SK-MEL-5 (cell line): ENCODE measurements around the genes RABGGTB and ASB17.

RAMPAGE:
- cytosol, long total RNA = no peak
- long total RNA = no peak
- nucleus, long total RNA = no peak
These were observed 14.2 kb downstream of the SRSF11 start for GRCh38 chr1:70235463-70235752.

RAMPAGE:
- cytosol, long total RNA = no peak
- long total RNA = no peak
- nucleus, long total RNA = no peak
These were observed 1.4 kb upstream of the NEGR1 start for GRCh38 chr1:72283551-72284361.

DNA sequence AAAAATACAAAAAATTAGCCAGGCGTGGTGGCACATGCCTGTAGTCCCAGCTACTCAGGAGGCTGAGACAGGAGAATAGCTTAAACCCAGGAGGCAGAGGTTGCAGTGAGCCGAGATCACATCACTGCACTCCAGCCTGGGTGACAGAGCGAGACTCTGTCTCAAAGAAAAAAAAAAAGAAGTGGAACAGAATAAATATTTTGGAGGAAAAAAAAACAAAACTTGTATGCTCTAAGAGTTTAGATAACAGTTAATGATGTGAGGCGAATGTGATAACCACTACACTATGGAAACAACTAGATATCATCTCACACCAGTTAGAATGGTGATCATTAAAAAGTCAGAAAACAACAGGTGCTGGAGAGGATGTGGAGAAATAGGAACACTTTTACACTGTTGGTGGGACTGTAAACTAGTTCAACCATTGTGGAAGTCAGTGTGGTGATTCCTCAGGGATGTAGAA, 391.3 kb downstream of the LRRIQ3 start:
RAMPAGE:
- cytosol, long total RNA = no peak
- long total RNA = no peak
- nucleus, long total RNA = no peak

DNA sequence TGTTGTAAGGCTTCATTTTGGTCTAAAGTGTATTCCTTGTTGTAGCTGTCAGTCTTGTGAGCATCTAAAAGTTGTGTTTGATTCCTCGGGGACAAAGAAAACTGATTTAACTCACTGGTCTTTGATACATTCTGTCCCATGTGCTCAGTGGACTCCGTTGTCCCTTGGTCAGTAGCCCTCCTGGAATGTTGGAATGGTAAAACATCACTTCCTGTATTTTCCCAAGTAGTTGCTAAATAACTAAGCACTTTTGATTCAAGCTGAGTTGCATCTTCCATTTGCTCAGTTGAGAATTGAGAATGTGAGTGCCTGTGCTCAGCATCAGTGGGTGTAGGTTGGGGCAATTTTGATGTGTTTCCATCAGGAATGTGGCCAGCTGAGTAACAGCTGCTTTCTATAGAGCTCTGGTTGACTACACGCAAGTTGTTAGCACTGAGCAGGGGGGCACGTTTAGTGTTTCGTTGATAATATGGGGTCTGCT, 41.6 kb downstream of the LRRC53 start:
RAMPAGE:
- cytosol, long total RNA = no peak
- long total RNA = no peak
- nucleus, long total RNA = no peak

RAMPAGE:
- cytosol, long total RNA = no peak
- long total RNA = no peak
- nucleus, long total RNA = no peak
These were observed 59.3 kb upstream of the LRRC53 start for GRCh38 chr1:74571598-74572305.

DNA sequence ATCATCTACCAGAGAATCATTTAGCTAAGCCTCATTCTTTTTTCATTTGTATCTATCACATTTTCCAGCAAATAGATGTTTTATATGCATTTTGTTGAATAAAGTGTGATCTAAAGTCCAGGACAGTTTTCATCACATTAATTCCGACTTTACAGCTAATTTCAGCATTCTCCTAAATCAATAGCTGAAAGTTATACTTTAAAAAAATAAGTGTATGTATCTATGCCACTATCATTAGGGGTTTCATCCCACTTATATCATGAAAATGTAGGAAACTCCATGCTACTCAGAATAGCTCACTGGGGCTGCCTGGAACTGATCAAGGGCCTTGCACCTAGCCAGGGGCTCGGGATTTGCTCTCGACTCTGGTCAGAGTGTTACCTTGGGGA, 54.4 kb downstream of the ERICH3 start:
RAMPAGE:
- cytosol, long total RNA = no peak
- long total RNA = no peak
- nucleus, long total RNA = no peak

DNA sequence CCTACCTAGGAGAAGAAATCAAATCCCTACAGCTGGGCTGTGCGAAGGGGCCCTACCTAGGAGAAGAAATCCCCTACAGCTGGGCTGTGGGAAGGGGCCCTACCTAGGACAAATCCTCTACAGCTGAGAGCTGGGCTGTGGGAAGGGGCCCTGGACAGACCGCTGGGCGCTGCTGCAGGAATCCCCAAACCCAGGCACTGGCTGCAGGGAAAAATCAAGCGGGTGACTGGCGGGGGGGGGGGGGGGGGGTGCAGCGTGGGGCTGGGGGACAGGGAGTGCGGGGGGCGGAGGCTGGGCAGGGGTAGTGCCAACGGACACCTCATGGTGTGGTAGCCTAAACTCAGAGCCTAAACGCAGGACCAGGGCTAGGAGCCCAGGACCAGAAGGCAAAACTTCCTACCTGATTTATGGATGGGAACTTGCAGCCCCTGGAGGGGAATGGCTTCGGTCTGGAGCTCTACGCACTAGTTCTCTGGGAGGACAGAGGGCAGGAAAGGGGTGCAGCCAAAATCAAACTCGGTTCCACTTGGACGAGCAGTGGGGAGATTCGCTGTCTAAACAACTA, 401 bp downstream of the CRYZ start:
RAMPAGE:
- cytosol, long total RNA = no peak
- long total RNA = no peak
- nucleus, long total RNA = no peak

DNA sequence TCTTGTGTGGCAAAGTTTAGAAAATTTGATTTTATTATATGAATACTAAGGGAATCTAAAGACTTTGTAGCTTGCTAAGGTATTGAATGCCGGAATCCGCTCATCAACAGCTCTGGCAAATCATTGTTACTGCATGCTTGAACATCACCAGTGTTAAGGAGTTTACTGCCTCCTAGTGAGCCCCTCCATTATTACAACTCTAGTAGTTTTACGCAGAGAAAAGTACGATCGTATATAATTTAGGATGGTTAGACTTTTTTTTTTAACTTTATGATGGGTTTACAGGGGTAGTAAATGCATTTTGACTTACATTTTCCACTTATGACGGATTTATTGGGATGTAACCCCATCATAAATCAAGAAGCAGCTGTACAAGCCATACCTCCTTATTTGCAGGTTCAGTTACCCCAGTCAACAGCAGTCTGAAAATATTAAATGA, 789 bp downstream of the TYW3 start:
RAMPAGE:
- cytosol, long total RNA = no peak
- long total RNA = no peak
- nucleus, long total RNA = no peak

DNA sequence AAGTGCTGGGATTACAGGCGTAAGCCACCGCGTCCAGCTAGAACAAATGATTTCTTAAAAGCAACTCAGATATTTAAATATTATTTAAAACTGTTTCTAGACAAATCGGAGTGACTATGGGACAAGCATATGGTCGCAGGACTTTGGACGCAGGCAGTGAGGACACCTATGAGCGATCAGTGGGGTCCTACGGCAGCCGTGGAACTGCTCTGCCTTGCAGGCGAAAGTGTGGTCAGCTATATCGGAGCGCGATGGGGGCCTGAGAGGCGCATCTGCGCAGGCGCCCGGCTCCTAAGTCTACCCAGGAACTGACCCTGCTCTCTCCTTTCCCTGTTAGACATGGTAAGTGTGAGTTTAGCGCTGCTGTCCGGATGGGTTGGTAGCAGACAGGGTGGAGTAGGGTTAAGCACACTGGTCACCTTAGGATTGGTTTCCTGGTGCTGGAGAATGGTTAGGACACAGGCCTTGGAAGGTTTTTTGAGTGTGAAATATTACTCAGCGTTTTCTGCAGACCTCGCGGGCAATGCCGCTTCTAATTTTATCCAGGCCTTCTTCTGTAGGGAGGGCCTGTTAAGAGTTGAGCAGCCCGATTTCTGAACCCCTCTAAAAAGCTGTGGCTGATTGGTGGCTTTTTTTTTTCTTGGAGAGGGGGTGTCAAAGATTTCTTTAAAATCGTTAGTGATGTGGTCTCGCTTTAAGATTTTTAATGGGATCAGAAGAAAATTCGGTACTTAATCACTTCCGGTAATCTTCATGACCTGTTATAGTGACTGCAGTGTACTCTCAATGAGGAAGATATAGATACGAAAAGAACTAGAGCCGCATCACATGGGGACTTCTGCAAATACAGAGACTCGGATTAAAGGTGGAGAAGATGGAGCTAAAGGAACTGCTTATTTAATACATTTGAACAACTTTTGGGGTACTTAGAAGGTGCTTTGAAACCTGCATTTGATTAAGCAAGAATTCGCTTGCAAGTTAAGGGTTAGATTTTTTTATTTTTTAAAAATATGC, at the start of gene RABGGTB:
Gene RABGGTB (plus strand): TSS at position 324 of the 1,014 bp plus-strand sequence.
RAMPAGE:
- cytosol, long total RNA = start-site peak on the plus strand centred at position 324 of the sequence, 5 bp wide, 437 and 266 reads in 2 replicates
- long total RNA = start-site peak on the plus strand centred at position 331 of the sequence, 23 bp wide, 366 and 236 reads in 2 replicates
- nucleus, long total RNA = start-site peak on the plus strand centred at position 576 of the sequence, 512 bp wide, 4,074 and 552 reads in 2 replicates

DNA sequence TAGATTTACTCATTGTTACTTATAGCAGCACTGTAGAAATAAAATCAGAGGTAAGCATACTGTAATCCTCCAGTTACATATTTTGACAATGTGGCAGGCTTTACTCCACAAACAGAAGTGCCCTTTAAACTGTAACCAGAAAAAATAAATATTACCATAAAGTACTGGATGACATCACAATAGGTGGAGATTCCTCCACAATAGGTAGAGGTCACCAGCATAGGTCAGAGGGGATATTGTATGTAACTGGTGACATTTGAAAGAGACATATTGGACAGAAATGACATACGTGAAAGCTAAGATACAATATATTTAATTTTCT, at the start of gene ASB17:
Gene ASB17 (minus strand): TSS at position 126 of the 322 bp plus-strand sequence.
RAMPAGE:
- cytosol, long total RNA = no peak
- long total RNA = no peak
- nucleus, long total RNA = no peak

GRCh38 chr1:76153976-76154518, 79.5 kb downstream of the ST6GALNAC3 start:
RAMPAGE:
- cytosol, long total RNA = no peak
- long total RNA = no peak
- nucleus, long total RNA = no peak

GRCh38 chr1:76154519-76154874, 80.0 kb downstream of the ST6GALNAC3 start:
RAMPAGE:
- cytosol, long total RNA = no peak
- long total RNA = no peak
- nucleus, long total RNA = no peak

RAMPAGE:
- cytosol, long total RNA = no peak
- long total RNA = no peak
- nucleus, long total RNA = no peak
These were observed 278.8 kb downstream of the ST6GALNAC3 start for GRCh38 chr1:76353437-76353742.

DNA sequence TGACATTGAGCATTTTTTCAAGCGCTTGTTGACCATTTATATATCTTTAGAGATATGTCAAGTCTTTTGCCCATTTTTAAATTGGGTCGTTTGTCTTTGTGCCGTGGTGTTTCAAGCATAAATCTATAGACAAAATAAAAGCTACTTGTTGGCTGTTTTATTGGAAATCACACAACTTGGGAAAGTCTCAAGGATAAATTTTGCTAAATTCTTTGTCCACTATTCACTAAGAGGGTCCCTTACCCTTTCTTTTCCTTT, 385.6 kb downstream of the ST6GALNAC3 start:
RAMPAGE:
- cytosol, long total RNA = no peak
- long total RNA = no peak
- nucleus, long total RNA = no peak

GRCh38 chr1:77686811-77687555, 4.5 kb upstream of the ZZZ3 start:
RAMPAGE:
- cytosol, long total RNA = no peak
- long total RNA = no peak
- nucleus, long total RNA = no peak

RAMPAGE:
- cytosol, long total RNA = no peak
- long total RNA = no peak
- nucleus, long total RNA = no peak
These were observed 53.5 kb downstream of the MIGA1 start for GRCh38 chr1:77832759-77833455.

DNA sequence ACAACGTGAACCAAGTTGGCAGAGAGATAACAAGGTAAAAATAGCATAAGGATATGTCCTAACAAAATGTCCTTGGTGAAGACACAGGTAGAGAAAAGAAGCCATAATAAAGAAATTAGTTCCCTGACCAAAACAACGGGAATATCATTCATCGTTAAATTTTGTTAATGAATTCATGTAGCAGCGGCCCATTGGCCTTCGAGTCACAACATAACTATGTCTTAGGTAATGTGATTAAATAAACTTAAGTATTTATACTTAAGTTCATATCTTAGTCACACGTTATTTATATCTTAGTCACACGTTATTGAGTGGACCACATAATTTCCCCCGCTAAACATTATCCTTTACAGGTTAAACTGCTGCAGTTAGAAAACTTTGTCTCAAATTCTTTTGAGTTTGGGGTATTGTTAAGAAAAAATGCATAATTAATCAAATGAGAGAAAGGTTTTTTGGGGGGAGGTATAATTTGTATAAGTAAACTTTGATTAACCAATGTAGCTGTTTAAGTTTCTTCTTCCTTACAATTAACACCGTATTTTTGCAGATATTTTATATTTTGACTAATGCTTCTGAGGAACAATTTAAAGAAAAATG, 1.3 kb downstream of the NEXN start:
RAMPAGE:
- cytosol, long total RNA = no peak
- long total RNA = no peak
- nucleus, long total RNA = no peak

RAMPAGE:
- cytosol, long total RNA = no peak
- long total RNA = no peak
- nucleus, long total RNA = no peak
These were observed 38.4 kb downstream of the NEXN start for GRCh38 chr1:77926648-77927404.

DNA sequence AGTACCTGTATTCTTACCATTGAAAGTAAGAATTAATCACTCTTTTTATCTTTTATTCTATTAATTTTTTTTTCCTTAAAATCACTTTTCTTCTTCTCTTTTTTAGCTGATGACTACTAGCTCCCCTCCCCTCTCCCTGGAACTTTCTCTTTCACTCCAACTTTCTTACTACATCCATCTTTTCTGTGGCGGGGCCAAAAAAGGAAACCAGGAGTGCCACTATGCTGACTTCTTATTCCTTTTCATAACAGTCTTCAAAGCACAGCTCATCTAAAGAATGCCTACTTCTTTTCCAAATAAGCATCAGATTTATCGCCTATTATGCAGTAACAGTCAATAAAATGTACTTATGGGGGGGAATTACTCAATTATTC, 36.1 kb downstream of the FUBP1 start:
RAMPAGE:
- cytosol, long total RNA = no peak
- long total RNA = no peak
- nucleus, long total RNA = no peak

RAMPAGE:
- cytosol, long total RNA = no peak
- long total RNA = no peak
- nucleus, long total RNA = no peak
These were observed 32.6 kb downstream of the FUBP1 start for GRCh38 chr1:77945883-77947030.